Type B pancreatic cell (in vitro differentiated cells): ENCODE results near the gene SMKR1.

DNA sequence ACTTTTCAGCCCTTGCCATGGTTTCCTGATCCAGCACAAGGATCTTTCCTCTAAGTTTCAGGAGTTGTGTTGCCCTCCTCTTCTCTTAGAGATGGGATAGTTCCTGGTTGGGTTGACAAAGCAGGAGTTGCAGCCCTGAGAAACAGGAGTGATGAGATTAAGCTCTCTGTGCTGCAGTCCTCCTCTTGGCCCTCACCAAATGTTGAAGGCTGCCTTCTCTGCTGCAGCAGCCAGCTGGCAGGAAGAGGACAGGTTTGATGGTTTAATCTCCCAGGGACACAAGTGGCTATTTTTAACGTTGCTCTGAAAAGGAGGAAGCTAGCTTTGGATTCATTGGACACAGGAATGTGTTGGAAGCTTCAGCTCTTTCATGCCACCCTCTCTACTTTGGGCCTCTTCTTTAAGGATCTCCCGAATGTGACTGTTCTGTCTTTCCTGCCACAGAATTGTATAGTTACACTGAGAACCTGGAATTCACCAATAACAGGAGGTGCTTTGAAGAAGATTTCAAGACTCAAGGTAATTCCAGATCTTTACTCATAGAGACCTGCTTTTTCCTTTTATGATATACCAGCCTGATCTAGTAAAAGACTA is 9.4 kb downstream of the STRIP2 start:
- PRO-cap: no peak

- PRO-cap: bidirectional peak, plus-strand start at chr7:129502363, minus-strand start at chr7:129502347; bidirectional peak, plus-strand start at chr7:129502550, minus-strand start at chr7:129502456
Measured at GRCh38 chr7:129501850-129503084, at the start of gene SMKR1. TSS of gene SMKR1 (plus strand) at chr7:129502531.

- PRO-cap: no peak
Measured at GRCh38 chr7:129705464-129705953, 94.0 kb downstream of the NRF1 start.

DNA sequence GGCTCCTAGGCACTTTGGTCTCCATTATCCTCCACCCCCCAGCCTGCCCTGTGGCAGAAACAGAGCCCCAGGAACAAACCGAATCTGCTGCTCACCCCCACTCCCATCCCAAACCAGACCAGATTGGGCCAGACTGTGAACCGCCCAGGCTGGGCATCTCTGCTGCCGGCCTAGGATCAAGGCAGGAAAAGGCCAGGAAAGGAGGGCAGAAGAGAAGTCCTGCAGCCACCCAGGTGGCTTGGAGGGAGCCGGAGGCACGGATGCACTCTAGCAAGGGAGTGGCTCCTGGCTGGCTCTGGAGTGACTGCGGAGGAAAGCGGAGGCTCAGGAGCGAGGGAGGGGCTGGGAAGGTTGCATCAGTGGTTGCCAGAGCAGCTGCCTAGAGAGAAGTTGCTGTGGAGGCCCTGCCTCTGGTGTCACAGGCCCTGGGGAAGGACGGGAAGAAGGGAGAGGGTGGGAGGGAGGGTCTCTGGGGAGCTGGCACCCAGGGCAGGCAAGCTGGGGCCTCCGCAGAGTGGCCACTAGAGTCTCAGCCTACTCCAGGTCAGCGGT is 164.0 kb downstream of the NRF1 start:
- PRO-cap: no peak

GRCh38 chr7:129862465-129863206 is 90.1 kb downstream of the UBE2H start:
- PRO-cap: no peak

DNA sequence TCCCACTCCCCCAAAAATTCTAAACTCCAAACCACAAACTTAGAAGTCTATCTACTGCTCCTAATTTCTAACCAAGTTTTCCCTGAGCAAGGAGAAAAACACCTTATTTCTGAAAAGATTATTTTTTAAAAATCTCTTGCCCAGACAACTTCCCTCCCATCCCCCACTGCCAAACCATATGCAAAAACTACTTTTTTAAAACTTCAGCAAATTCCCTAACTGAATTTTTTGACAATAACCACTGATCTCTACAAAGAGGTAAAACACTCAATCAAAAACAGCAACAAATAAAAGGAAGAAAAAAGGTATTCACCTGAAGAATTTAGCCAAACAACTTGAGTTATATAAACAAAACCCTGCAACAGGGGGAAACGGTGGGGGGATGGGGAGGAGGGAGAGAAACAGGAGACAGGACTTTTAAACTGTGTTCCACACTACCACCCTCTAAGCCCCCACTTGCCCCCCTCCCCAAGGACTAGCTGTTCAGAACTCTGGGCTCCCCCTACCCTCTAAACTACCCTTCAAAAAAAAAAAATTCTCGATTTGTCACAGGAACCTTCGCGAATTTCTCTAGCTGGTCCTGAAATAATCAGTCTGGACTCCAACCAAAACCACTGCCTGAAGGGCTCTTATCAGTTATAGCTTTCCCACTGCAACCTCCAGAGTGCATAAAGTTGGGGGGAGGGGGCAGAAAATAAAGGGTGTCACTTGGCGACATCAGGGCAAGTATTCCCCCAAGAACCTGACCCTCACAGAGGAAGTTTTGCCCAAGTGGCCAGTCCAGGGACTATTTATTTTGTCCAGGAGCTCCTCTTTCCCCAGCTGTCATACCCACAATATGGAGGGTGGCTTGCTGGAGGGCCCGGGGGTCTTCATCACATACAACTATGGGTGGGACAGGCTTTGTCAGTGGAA is 1.5 kb downstream of the UBE2H start:
- PRO-cap: no peak

DNA sequence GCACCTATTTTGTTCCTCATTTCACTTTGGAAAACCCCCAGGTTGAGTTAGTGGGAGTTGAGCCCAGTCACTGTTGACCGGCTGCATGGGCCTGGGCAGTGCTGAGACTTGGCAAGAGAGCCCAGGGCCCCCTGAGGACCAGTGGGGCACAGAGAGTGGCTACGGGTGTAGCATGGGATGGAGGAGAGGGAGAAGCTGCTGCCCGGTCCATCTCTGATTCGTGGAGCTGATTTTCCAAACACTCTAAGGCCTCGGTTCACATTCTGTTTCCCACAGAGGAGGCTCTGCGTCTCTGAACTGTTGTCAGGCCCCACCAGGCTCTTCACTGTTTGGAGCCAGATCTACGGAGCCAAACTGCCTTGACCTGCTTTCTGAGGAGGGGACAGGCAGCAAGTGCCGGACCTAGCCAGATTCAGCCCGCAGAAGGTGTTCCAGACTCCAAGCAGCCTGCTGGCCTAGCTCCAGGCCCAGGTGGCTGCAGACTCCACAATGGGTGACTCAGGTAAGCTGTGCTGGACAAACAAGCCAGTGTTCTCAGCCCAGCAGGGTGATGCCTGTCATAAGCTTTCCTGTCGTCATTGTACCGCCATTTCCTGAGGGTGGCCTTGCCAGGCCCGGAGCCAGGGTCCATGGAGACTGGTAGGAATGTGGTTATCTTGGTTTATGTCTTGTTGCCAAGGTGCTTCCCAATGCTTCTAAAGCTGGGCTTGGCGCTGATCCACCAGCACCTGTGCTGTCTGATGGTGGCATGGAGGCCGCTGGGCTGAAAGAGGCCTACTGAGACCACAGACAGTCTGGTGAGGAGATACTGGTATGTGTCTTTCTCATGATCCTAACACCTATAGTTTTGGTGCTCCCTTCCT is 42.3 kb downstream of the ZC3HC1 start:
- PRO-cap: no peak

- PRO-cap: unidirectional peak, minus-strand start at chr7:130009981; bidirectional peak, plus-strand start at chr7:130010134, minus-strand start at chr7:130009981
Measured at GRCh38 chr7:130009786-130010565, 41.2 kb downstream of the ZC3HC1 start.

DNA sequence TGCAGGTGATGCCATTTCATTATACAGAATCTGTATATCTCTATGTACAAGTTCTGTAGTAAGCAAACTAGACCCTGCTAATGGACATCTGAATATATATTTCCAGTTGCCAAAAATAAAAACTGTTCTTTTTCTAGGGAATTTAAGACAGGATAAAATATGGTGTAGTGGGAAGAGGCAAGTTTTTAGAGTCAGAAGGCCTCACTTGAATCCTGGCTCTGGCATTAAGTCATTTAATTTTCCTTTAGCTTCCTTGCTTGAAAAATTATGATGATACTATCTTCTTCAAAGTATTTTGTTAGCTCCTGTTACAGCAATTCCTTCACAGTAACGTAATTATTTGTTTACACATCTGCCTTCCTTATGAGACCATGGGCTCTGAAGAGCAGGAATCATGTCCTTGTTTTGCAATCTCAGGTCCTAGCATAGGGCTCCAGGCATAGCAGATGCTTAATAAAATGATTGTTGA is 25.3 kb downstream of the KLHDC10 start:
- PRO-cap: no peak

GRCh38 chr7:130206141-130206516 is 923 bp upstream of the TMEM209 start:
- PRO-cap: no peak

GRCh38 chr7:130314155-130314947 is 21.4 kb downstream of the CPA4 start:
- PRO-cap: no peak

GRCh38 chr7:130369078-130369816 is 11.0 kb upstream of the CPA1 start:
- PRO-cap: no peak

DNA sequence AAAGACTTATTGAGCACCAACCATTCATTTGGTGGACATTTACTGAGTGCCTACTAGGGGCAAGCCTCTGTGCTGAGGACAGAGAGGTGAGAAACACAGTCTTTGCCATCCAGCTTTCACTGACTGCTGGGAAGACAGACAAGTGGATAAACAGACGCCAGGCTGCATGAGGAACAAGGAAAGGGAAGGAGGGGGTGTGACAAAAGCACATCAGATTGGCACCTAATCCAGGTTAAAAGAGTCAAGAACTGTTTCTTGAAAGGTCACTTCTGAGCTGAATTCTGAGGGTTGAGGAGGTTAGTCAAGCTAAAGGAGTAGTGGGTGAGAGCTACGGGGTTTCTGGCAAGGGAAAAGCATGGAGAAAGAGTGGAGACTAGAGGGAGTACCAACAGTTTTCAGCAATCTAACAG is 9.5 kb downstream of the CEP41 start:
- PRO-cap: no peak

DNA sequence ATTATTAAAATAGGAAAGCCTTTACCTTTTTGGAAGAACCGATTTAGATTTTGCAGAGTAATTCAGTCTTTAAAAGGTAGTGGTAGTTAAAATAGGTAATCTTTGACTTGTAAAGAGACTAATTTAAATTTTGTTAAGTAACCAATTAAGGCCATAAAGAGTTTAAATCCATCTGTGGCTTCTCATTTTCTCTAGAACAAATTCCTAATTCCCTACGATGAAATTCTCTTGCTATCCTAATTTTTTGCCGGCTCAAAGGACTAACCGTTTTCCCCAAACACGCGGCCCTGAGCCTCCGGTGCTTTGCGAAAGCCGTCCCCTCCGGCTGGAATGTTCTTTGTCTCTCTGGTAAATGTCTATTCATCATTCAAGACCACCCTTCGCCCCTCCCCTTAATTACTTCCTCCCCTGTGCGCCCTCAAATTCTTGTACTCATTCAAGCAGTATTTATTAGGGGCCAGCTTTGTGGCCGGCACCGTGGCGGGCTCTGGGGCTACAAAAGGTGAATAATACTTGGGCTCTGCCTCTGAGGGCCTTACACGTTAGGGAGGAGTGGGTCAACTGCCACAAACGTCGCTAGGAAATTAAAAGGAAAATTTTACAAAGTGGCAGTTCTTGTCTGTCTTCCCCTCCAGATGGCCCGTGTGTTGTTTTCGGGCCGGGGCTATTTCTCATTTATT is 1.7 kb upstream of the MEST start:
- PRO-cap: no peak

DNA sequence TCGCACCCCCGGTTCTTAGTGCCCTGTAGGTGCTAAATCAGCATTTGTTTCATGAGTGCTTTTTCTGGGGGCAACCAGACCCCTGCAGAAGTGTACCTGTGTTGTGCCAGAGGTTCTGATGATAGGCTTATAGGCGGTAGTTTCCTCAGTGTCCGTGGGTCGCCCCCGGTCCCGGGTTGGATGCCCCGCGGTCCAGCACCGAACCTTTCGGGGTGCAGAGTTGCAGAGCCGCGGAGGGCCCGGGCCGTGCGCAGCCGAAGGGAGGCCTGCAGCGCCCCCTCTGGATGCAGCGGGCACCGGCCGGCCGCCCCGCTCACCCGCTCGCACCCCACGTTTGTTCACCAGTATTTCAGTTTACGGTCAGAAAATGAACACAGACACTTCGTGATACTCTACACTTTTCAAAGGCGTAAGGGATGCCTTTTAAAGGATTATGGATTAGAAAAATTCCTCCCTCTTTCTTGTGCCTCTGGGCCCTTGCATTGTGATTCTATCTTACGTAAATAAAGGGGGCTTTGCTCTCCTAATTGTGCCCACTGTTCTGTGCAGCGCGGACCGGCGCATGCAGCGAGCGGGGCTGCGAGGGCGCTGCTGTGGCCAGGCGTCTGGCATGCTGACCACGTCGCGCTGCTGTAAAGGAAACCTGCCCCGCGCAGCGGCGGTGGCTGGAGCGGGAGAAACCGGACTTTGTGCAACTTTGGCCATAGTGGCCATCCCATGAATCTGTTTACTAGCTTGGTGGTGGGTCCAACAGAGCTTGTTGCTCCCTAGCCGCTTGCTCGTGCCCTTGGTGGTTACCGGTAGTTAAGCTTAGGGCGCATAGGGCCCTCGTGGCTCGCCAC is 918 bp upstream of the MEST start:
- PRO-cap: no peak

DNA sequence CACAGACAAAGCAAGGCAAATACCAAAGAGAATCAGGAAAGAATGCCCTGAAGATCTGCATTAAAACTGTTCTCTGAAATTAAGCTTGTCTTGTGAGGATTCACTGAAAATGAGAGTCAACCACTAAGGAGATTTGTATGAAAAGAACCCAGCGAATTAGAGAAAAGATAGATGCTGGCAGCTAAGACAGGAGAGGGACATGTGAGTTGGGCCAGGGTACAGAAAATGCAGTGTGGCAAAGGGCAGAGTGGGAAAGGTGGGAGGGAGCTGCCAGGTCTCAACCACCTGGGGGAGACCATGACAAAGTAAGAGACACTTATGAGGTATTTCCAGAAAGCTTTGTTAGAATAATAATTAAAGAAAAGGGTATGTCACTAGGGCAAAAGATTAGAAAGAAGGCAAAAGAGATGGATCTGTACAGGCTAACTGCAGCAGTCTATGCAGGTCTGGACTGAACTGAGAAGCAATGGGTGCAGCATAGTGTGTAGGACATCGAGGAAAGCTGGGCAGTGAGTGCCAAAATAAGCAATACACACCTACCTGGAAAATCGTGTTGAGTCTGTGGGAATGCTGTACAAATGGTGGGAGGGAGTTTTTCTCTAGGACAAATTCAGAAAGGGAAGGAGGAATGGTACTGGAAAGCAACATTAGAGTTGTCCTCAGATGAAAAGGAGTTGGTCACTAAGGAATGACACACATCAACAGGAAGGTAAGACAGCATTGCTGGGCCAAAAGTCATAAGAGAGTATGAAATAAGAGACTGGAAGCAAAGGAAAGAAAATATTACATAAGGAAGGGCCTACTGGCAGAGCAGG is 19.2 kb downstream of the MEST start:
- PRO-cap: no peak

- PRO-cap: unidirectional peak, plus-strand start at chr7:130514296
Measured at GRCh38 chr7:130513961-130514987, 22.4 kb downstream of the MEST start.

- PRO-cap: no peak
Measured at GRCh38 chr7:130516931-130517393, 25.1 kb downstream of the MEST start.

- PRO-cap: no peak
Measured at GRCh38 chr7:130794317-130794776, 60.3 kb upstream of the KLF14 start.

GRCh38 chr7:130878719-130879621 is 145.0 kb upstream of the KLF14 start:
- PRO-cap: no peak